Cardiac septum (tissue), 1 donor: ENCODE results near the genes PLP2, GAGE12C, GAGE12E, GAGE12G, GAGE2A, USP27X, GSPT2, XAGE3, KDM5C and HSD17B10.

DNA sequence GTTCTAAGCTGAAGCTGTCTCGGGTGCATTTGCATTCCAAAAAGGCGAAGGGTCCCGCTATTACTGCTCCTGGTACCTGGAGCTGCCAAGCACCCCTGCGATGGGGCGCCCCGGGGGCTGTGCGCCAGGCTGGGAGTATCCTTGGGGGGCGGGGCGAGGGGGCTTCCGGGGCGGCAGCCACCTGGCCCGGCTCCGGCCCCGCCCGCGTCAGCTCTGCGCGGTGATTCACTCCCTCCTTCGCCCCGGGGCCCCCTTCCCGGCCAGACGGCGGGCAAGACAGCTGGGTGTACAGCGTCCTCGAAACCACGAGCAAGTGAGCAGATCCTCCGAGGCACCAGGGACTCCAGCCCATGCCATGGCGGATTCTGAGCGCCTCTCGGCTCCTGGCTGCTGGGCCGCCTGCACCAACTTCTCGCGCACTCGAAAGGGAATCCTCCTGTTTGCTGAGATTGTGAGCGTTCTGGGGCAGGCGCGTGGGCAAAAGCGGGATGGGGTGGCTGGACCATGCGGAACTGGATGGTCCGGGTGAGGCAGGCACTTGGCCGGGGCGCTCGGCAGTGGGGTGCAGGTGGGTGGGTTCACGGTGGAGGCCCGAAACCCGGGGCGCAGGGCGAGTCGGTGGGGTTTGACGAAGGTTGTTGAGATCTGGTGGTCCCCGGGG is at the start of gene PLP2:
TSS of gene PLP2 (plus strand) at position 253 of the 661 bp plus-strand sequence.
- PRO-cap = unidirectional peak, plus-strand start at position 263 of the sequence

- PRO-cap = no peak
Observed at GRCh38 chrX:49184946-49185345, 1.2 kb downstream of the PRICKLE3 start.

- PRO-cap = no peak
Observed at GRCh38 chrX:49209549-49210284, 9.7 kb upstream of the SYP start.

DNA sequence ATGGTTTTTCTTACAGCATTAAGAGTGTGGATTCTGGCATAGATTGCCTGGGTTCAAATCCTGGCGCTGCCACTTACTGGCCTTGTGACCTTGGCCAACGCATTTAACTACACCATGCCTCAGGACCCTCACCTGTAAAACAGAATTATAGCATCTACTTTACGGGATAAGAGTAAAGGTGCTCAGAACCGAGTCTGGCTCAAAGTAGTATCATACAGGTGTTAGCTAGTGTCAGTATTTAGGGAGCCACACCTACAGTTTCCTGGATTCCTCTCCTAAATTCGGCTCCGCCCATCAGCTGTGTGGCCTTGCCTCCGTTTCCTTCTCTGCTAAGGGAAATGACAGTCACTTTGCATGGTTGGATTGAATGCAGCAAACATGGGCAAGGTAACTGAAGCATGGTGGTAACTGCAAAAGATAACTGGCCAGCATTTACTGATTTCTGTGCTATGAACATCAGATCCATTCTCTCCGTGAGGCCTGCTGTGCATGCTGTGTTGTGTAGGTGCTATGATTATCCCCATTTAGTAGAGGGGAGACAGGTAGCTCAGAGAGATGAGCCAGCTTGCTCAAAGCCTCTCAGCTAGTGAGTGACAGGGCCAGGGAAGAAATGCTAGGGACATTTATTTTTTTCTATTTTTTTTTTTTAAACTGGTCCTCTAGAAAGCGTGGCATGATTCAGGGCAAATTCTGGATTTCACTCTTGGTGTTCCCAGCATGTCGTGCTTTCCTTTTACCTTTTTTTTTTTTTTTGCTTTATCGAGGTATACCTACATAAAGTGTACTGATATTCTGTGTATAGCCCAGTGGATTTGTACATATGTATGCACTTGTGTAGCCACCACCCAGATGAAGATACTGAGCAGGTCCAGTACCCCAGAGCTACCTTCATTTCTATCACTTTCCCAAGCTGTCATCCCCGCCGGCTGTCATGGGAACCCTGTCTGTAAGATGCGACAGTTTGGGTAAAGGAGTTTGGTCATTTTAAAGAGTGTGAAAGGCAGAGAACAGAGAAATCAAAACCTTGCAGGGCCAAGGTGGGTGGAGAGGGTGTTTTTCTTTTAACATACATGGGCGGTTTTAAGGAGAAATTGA is 3.0 kb downstream of the PPP1R3F start:
- PRO-cap = no peak

DNA sequence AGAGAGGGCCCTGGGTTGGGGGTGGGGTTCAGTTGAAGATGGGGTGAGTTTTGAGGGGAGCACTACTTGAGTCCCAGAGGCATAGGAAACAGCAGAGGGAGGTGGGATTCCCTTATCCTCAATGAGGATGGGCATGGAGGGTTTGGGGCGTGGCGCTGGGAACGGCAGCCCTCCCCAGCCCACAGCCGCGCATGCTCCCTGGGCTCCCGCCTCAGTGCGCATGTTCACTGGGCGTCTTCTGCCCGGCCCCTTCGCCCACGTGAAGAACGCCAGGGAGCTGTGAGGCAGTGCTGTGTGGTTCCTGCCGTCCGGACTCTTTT is at the start of gene GAGE12C:
TSS of gene GAGE12C (plus strand) at position 234 of the 320 bp plus-strand sequence.
- PRO-cap = no peak

DNA sequence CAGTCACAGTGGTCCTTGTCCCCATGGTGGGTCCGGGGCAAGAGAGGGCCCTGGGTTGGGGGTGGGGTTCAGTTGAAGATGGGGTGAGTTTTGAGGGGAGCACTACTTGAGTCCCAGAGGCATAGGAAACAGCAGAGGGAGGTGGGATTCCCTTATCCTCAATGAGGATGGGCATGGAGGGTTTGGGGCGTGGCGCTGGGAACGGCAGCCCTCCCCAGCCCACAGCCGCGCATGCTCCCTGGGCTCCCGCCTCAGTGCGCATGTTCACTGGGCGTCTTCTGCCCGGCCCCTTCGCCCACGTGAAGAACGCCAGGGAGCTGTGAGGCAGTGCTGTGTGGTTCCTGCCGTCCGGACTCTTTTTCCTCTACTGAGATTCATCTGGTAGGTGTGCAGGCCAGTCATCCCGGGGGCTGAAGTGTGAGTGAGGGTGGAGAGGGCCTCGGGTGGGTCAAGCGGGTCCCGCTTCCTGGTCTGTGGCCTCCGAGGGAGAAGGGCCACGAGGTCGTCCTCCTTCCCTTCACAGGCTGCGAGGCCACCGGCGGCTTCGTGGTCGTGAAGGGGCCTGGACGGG is at the start of gene GAGE12E:
TSS of gene GAGE12E (plus strand) at position 274 of the 571 bp plus-strand sequence.
- PRO-cap = no peak

DNA sequence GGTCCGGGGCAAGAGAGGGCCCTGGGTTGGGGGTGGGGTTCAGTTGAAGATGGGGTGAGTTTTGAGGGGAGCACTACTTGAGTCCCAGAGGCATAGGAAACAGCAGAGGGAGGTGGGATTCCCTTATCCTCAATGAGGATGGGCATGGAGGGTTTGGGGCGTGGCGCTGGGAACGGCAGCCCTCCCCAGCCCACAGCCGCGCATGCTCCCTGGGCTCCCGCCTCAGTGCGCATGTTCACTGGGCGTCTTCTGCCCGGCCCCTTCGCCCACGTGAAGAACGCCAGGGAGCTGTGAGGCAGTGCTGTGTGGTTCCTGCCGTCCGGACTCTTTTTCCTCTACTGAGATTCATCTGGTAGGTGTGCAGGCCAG is at the start of gene GAGE12G:
TSS of gene GAGE12G (plus strand) at position 245 of the 369 bp plus-strand sequence.
- PRO-cap = no peak

- PRO-cap = no peak
Observed at GRCh38 chrX:49589121-49589654, at the start of gene GAGE2A. Gene GAGE2A, plus strand, starts transcription at chrX:49589496.

DNA sequence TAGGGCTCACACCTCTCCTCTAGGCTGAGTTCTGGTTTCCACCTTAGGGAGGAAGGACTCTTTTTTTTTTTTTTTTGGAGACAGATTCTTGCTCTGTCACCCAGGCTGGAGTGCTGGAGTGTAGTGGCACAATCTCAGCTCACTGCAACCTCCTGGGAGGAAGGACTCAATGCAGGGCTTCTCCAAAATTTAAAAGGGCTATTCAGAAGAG is 10.1 kb downstream of the PAGE4 start:
- PRO-cap = no peak

DNA sequence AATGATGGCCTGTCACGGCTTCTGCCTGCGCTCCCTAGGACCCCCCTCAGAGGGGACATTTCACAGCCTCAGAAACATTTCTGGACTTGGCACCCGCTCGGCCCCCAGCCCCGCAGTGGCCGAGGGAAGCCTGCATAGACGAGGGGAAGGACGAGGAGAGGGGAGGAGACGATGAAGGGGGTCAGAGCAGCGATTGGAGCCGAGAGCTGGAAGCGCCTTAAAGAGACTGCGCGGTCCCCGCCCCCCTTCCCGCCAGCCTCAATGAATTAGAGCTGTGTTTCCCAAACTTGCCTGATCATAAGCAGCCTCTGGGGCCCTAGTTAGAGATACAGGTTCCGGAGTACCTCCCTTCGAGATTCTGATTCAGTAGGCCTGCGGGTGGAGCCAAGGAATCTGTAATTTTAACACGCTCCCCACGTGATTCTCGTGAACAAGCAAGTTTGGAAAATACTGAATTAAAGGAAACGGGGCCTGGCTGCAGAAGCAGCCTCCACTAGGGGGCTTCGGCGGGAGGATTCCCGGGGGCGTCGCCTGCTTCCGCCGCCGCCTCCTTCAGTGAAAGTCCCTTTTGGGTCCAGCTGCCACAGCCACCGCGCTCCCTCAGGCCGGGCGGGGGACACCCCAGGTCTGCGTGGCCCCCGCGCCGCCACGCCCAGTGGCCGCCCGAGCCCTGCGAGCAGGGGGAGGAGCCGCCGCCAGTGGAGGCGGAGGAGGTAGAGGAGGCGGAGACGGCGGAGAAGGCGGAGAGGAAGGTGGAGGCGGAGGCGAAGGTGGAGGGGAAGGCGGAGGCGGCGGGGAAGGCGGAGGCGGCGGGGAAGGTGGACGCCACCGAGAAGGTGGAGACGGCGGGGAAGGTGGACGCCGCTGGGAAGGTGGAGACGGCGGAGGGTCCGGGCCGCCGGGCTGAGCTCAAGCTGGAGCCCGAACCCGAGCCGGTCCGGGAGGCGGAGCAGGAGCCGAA is at the start of gene USP27X:
TSS of gene USP27X (plus strand) at position 685 of the 961 bp plus-strand sequence.
- PRO-cap = bidirectional peak, plus-strand start at position 294 of the sequence, minus-strand start at position 195 of the sequence; bidirectional peak, plus-strand start at position 698 of the sequence, minus-strand start at position 657 of the sequence

- PRO-cap = no peak
Observed at GRCh38 chrX:50633553-50634159, 163.0 kb upstream of the DGKK start.

DNA sequence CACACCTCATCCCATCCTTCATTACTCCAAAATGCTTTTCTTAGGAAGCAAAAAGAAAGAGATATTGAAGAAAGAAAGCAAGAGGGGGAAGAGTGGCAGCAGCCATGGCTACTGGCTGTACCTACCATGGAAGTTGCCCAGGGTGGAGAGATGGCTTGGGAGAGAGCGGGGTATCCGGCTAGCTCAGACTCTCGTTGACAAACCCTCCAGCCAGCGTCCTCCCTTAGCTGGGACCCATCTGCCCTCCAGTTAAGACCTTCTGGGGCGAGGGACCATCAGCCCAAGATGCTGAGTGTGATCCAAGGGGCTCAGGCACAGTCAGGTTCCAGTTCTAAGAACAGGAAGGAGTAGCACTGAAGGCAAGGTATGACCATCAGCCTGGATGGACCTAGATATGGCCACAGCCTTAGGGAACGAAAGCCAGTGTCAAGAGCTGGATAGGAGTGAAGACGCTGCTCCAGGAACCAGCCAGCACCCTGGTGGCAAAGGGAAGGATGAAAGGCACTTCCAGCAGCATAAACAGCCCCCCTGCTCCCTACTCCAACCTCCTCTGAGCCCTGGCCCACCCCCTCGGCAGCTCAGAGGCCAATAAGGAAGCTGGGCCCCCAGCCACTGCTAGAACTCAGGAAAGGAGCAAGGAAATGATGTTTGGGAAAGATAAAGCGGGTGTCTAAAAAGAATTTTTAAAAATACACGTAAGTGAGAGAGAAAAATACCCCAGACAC is 170.6 kb downstream of the SHROOM4 start:
- PRO-cap = unidirectional peak, minus-strand start at position 445 of the sequence; bidirectional peak, plus-strand start outside the sequence, minus-strand start at position 521 of the sequence

GRCh38 chrX:51325444-51325956 is 7.1 kb upstream of the NUDT10 start:
- PRO-cap = no peak

DNA sequence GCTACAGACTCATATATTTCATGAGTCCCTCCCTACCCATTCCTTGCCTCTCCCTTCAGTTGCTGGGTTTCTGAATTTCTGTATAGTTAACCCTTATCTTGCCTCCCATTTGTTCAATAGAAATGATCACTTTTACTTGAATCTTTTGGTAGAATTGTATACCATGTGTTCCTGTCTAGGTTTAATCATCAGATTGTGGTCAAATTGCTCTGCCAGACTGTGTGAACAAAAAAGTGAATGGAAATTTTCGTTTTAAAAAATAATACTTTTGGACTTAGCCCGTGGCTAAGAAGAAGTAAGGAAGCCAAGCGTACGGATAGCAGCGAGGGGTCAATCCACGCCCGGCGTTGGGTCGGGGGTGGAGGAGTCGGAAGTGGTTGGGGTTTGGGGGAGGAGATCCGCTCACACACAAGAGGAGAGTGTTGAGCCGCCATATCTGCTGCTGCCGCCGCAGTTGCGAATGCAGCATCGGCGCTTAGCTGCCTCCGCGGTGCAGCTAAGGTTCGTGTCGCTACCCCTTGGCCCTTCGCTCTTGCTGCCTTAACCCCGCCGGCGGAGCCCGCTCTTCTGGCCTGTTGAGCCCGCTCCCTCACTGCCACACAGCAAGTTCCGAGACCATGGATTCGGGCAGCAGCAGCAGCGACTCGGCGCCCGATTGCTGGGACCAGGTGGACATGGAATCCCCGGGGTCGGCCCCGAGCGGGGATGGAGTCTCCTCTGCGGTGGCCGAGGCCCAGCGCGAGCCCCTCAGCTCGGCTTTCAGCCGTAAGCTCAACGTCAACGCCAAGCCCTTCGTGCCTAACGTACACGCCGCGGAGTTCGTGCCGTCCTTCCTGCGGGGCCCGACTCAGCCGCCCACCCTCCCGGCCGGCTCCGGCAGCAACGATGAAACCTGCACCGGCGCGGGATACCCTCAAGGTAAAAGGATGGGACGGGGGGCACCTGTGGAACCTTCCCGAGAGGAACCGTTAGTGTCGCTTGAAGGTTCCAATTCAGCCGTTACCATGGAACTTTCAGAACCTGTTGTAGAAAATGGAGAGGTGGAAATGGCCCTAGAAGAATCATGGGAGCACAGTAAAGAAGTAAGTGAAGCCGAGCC is at the start of gene GSPT2:
TSS of gene GSPT2 (plus strand) at position 433 of the 1,099 bp plus-strand sequence.
- PRO-cap = unidirectional peak, plus-strand start at position 411 of the sequence

GRCh38 chrX:52576810-52577309 is 60.0 kb upstream of the XAGE1B start:
- PRO-cap = no peak

GRCh38 chrX:52867971-52868180 is at the start of gene XAGE3:
Gene XAGE3, minus strand, starts transcription at chrX:52868083.
- PRO-cap = no peak

DNA sequence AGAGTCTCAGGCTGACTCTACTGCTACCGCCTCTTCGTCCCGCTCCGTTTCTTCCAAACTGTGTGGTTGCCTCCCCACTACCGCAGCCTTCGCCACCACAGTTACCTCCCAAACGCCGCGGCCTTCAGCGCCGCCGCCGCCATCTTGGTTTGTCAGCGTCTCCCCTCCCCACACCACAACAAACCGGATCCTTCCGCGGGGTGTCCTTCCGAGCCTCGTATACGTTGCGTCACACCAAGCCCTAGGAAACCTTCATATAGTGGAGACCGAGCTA is at the start of gene KDM5C:
TSS of gene KDM5C (minus strand) at position 154 of the 274 bp plus-strand sequence.
- PRO-cap = bidirectional peak, plus-strand start outside the sequence, minus-strand start at position 154 of the sequence

GRCh38 chrX:53256512-53257309 is 31.7 kb upstream of the KDM5C start:
- PRO-cap = no peak

- PRO-cap = bidirectional peak, plus-strand start at chrX:53434490, minus-strand start at chrX:53434370
Observed at GRCh38 chrX:53434049-53434949, at the start of gene HSD17B10. Gene HSD17B10, minus strand, starts transcription at chrX:53434370.

- PRO-cap = bidirectional peak, plus-strand start at chrX:53441758, minus-strand start at chrX:53441686
Observed at GRCh38 chrX:53441395-53442589, 7.6 kb upstream of the HSD17B10 start.